Thoracic aorta endothelial cell (primary cell): ENCODE results near the gene SCML1.

- CAGE, long polyA plus RNA = no peak
These were observed 29.7 kb downstream of the BMX start for GRCh38 chrX:15530220-15530820.

GRCh38 chrX:15675252-15675875, 10.8 kb upstream of the CLTRN start:
- CAGE, long polyA plus RNA = no peak

- CAGE, long polyA plus RNA = no peak
These were observed 944 bp downstream of the CA5B start for GRCh38 chrX:15739123-15739304.

- CAGE, long polyA plus RNA = no peak
These were observed 11.8 kb downstream of the CA5B start for GRCh38 chrX:15749734-15750326.

GRCh38 chrX:15789890-15790302, 388 bp upstream of the ZRSR2 start:
- CAGE, long polyA plus RNA = no peak

DNA sequence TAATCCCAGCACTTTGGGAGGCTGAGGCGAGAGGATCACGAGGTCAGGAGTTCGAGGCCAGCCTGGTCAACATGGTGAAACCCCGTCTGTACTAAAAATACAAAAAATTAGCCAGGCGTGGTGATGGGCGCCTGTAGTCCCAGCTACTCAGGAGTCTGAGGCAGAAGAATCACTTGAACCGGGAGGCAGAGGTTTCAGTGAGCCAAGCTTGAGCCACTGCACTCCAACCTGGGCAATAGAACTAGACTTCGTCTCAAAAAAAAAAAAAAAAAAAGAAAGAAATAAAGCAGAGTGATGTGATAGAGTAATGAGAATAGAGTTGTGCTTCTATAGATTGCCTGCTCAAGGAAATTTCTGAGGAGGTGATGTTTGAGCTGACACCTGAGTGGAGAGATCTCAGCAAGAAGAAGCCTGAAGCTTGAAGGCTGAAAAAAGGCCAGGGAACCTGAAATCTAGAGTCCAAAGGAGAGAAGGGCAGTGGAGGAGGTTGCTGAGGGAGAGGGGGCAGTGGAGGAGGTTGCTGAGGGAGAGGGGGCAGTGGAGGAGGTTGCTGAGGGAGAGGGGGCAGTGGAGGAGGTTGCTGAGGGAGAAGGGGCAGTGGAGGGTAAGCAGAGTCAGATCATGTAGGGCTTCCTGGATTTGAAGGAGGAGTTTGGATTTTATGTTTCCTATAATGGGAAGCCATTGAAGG, 15.5 kb downstream of the ZRSR2 start:
- CAGE, long polyA plus RNA = no peak

- CAGE, long polyA plus RNA = no peak
These were observed 36.8 kb upstream of the AP1S2 start for GRCh38 chrX:15891395-15891914.

DNA sequence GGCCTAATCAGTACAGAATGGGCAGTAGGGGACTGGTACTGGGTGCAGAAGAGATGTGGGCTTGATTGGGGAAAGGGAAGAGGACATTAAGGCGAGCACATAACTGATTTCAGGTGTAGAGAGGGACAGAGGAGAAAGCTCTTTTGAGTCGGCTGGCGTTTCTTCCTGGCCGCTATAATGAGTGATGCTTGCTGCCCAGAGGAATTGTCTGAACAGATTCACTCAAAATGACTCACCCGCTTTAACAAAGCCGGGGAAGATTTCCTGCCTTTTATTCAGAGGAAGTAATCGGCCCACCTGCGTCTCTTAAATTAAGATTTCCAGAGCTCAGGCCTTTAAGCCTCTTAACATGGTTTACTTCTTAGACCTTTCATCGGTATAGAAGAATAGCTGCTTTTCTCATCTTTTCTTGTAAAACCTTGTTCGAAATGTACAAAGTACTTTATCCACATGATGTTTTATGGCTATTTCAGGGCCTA, 102.1 kb upstream of the AP1S2 start:
- CAGE, long polyA plus RNA = no peak

DNA sequence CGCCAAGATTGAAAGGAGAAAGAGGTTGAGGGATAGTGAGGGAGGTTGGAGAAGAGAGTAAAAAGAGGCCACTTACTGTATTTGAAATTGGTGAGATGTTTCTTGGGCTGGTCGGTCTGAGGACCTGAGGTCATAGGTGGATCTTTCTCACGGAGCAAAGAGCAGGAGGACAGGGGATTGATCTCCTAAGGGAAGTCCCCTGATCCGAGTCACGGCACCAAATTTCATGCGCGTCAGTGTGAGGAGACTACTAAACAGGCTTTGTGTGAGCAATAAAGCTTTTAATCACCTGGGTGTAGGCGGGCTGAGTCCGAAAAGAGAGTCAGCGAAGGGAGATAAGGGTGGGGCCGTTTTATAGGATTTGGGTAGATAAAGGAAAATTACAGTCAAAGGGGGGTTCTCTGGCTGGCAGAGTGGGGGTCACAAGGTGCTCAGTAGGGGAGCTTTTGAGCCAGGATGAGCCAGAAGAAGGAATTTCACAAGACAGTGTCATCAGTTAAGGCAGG, 16.6 kb downstream of the MAGEB17 start:
- CAGE, long polyA plus RNA = no peak

GRCh38 chrX:16726343-16726675, 6.9 kb downstream of the SYAP1 start:
- CAGE, long polyA plus RNA = no peak

DNA sequence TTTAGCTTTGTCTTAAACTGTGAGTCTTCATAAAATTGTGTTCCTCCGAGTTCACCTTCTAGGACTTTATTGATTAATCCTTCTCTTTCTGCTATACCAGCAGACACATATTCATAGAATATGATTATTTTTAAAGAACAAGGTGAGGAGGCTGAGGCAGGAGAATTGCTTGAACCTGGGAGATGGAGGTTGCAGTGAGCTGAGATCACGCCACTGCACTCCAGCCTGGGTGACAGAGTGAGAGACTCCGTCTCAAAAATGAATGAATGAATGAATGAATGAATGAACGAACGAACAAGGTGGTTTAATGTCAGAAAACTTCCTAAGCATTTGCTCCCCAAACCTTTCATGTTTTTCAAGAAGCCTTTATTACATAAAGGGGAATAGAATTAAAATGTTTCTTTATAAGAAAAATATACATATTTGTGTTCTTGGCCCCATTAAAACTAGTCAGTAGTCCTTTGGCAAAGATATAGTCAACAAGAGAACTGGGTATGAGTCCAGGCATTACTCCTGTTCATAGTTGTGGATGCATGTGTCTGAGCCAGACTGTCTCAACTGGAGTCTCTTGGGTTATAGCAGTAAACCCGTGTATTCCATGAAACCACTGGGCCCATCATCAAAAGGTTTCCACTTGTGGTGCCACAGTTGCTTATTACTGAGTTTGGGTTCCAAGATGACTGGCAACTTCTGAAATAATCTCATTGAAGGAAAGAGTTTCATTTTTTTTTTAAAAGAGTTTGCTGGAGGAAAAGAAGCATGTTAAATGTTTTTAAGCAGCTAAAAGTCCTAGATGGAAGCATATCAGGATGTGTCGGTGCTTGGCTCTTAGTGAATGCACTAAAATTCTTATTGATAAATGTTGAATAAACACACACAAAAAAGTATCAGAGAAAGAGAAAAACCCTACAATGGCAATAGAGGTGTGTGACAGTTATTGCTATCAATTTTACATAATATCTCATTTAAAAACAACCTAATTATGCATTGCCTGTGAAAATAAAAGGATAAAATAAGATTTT, 24.5 kb upstream of the TXLNG start:
- CAGE, long polyA plus RNA = no peak

DNA sequence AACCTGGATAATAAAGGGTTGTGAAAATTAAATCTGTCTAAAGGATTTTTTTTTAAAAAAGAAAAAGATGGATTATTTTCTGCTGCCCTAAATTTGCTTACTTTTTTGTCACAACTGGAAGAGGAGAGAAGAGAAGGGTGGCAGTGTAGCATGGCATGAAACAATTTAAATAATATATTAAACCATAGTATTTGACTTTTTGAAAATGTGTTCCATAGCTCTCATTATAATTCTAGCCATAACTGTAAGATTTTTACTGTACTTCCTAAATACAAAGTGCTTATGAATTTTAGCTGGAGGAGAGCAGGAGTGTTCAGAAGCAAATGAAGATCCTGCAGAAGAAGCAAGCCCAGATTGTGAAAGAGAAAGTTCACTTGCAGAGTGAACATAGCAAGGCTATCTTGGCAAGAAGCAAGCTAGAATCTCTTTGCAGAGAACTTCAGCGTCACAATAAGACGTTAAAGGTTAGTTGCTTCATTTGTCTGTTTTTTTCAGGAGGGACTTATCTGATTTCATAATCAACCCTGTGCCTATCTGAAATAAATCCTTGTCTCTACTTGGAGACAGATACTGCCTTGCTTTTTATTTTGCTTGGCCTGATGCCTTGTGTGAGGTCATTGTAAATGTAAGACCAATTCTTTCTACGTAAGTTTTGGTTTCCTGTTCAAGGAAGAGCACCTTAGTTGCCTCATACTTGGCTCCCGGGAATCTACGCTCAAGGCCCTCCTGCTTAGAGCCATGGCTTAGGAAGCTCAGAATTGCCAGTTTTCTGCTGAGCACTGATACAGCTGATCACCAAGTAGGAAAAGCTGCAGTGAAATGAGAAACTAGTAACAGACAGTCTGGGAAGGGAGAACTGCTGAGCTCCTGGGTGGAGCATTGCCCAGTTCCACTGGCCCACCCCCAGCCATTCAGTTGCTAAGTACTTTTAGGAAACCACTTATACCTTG, 41.8 kb downstream of the TXLNG start:
- CAGE, long polyA plus RNA = no peak

DNA sequence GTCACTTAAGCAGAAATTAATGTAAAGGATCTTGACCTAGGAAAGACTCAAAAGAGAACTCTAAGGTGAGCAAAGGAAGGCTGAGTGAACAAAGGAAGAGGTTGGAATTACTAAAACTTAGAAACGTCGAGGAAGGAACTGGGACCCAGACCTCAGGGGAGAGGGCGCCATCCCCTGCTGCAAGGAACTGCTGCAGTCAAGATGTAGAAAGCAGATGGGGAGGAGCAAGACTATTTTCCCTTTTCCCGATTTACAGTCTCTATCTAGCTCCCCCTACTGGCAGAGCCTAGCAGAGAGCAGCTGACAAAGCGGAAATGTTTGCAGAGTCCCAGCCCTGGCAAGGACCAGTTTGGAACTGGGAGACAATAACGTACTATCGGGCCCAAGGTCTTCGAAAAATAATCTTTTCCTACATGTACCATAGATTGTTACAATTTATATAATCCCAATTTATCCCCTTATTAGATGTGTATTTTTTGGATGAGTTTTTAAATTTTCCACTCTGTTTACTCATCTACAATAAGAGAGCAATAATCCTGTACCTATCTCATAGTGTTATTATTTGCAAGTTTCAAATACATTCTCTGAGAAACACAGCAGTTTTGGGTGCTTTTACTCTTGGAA, 22.7 kb upstream of the RBBP7 start:
- CAGE, long polyA plus RNA = no peak

DNA sequence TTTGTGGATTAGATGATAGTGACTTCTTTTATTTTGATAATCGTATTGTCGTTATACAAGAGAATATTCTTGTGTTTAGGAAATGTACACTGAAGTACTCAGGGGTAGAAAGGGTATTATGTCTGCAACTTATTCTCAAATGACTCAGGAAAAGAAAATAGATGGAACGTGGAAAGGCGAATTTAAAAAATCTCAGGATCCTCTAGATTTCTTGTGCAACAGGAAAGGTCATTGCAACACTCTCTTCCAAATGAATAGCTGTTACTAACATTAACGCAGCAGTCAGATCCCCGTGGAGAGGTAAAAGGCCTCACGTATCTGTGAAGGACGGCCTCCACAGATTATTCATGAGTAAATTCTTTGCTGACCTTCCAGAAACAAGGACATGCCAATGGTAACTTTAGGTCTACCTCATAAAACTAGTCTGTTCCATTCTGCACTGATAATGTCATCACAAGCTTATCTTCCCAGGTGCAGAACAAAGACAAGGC, 16.2 kb upstream of the REPS2 start:
- CAGE, long polyA plus RNA = no peak

DNA sequence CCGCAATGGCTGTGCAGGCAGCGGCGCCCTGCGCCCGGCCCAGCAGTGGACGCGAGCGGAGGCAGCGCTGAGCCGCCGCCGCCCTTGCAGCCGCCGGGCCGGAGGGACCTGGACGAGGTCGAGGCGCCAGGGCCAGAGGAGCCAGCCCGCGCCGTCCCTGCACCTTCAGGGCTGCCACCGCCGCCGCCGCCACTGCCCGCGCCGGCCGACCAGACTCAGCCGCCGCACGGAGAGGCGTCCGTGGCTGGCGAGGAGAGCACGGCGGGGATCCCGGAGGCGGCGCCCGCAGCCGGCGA, 733 bp downstream of the NHS start:
- CAGE, long polyA plus RNA = no peak

DNA sequence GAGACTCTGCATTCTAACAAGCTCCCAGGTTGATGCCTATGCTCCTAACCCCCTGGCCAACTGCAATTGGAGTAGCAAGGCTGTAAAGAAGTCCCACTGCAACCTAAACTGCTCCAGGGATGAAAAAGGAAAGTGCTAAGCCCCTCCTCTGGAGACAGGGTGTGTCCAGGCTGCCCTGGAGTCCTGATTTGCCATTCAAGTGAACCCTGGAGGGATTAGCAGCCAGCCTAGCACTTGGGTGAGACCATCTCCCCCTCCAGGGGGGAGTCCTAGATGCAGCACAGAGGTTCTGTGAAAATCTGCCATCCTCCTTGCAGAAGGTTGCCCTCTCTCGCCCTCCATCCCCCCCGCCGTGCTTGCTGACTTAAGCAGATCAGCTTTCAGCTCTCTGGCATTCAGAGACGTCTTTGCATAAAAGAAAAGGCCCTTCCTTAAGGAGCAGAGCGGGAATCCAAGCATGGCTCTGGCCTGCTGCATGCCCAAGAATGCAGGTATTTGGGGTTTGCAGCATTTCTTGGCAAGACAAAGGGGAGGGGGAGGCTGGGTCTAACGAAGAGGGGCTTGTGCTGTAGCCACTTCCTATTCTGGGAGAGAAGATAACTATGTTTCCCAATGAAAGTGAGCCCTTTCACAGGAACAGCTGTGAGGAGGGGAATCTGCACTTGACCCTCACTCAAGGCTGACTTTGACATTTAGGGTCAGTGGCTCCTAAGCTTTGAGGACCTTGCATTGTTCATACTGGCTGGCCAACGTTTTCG, 102.0 kb upstream of the SCML1 start:
- CAGE, long polyA plus RNA = no peak

DNA sequence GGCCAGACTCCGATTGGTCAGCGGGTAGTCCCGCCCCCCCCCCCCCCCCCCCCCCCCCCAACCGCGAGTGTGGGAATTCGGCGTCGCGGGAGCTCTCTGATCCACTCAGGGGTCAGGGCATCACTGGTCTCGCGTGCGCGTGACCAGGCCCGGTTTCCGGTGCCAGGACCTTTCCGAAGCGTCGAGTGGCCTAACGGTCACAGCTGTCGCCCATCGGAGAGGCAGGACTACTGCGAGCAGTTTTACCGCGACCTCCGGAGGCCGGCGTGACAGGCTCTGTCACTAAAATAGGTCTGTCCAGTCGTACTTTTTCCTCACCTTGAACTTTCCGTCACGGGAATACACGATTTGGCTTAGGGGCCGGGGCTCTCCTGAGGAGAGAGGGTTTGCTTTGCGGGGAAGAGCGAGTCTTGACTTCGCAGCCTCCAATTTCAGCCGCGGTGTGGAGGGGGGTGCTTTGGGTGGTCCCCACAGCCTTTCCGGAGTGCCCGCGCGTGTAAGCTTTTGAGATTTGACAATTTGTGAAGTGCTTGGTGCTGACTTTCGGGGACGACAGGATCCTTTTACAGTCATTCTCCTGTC, at the start of gene SCML1:
Gene SCML1, plus strand, starts transcription at position 104 of the 582 bp plus-strand sequence.
- CAGE, long polyA plus RNA = no peak

DNA sequence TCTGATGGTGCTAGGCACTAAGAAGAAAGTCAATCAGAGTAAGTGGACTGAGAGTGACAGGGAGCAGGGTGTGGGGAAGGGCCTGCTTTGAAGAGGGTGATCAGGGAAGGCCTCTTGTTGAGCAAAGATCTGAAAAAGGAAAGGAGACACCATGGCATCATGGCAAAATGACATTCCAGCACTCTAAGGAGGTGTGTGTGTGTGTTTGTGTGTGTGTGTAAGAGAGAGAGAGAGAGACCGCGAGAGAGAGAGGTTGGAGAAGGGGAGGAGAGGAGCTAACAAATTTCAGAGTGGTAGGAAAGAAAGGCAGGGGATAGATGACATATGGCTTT, 39.8 kb downstream of the RAI2 start:
- CAGE, long polyA plus RNA = no peak

- CAGE, long polyA plus RNA = no peak
These were observed 122.0 kb downstream of the BEND2 start for GRCh38 chrX:18098709-18099047.

DNA sequence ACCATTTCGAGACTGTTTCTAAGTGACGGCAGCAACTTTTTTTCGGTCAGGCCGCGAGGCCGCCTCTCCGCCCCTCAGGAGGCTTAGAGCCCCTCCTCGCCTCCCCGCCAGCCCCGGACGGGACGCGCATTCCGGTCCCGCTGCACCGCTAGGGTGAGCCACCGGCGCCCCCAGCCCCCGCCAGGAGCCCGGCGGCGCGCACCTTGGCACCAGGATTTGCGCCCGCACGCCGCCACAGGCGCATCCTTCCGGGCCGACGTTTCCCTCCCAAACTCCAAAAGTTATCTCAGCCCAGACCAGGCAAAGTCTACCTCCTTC, 648 bp downstream of the SCML2 start:
- CAGE, long polyA plus RNA = no peak